ENCODE data around the genes SLC7A10 and CEBPA.

DNA sequence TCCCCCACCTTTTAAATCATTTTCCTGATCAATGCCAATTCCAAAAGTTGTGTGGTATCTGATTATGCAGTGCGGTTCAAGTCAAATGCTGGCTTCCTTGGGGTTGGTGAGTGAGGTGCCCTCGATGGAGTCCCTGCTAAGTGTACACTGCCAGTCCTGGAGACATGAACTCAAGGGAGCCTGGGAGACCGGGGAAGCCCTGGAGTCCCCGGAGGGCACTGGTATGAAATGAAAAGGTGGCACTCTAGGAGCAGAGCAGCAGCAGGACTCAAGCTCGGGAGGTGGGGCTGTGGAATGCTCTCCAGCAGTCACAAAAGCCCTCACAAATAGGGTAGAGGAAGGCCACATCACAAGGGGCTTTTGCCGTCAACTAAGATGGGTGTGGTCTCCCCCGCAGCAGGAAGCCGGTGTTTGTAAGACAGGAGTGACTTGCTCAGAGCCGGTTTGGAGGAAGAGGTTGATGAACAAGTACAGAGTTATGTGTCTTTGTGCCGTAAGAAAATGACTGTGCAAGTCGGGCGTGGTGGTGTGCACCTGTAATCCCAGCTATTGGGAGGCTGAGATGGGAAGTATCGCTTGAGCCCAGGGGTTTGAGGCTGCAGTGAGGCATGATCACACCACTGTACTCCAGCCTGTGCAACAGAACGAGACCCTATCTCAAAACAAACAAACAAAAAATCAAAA lies 19.3 kb downstream of the CCNE1 start:
- PRO-cap, result no peak
CAGE:
- cytosol, long polyA minus RNA, result no peak
- cytosol, long polyA plus RNA, result no peak
- long polyA plus RNA, result no peak
- nucleus, long polyA minus RNA, result no peak
- nucleus, long polyA plus RNA, result no peak

- PRO-cap, result no peak
CAGE:
- cytosol, long polyA minus RNA, result no peak
- cytosol, long polyA plus RNA, result no peak
- long polyA plus RNA, result no peak
- nucleus, long polyA minus RNA, result no peak
- nucleus, long polyA plus RNA, result no peak
Measured at GRCh38 chr19:30008921-30009439, 66.9 kb downstream of the URI1 start.

DNA sequence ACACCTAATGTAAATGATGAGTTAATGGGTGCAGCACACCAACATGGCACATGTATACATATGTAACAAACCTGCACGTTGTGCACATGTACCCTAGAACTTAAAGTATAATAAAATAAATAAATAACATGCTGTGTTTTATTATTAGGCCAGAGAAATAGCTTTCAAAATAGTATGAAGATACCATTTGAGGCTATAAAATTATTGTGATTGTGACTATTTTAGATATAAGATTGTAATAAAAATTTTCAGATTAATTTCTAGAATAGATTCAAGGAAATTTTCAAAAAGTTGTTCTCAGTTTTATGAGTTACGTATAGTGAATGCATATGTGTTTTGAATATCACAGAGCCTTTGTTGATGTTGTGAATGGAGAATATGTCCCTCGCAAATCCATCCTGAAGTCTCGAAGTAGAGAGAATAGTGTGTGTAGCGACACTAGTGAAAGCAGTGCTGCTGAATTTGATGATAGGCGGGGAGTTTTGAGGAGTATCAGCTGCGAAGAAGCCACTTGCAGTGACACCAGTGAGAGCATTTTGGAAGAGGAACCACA lies 70.0 kb downstream of the URI1 start:
- PRO-cap, result no peak
CAGE:
- cytosol, long polyA minus RNA, result no peak
- cytosol, long polyA plus RNA, result no peak
- long polyA plus RNA, result no peak
- nucleus, long polyA minus RNA, result no peak
- nucleus, long polyA plus RNA, result no peak

- PRO-cap, result no peak
CAGE:
- cytosol, long polyA minus RNA, result no peak
- cytosol, long polyA plus RNA, result no peak
- long polyA plus RNA, result no peak
- nucleus, long polyA minus RNA, result no peak
- nucleus, long polyA plus RNA, result no peak
Measured at GRCh38 chr19:30669341-30670370, 297.5 kb downstream of the ZNF536 start.

DNA sequence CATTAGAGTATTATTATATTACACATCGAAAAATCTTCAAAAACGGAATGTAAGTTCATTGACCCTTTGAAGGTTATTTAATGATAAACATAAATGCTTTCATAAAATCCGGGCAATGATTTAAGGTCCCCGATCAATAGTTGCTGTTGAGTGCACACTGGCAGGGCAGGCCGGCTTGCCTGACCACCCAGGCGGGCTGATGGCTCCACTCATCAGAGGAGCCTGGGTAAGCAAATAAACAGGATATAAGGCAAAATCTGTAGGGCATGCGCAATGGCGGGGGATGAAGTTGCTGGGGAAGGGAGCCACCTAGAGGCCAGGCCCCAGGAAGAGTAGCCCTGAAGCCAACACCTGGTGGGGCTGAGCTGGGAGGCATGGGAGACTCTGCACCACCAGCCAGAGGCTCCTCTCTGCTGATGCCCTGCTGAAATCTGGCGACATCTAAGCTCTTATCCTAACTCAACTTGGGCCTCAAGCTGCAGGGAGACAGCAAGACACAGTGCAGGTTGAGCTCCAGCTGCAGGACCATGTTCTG lies 324.3 kb downstream of the ZNF536 start:
- PRO-cap, result no peak
CAGE:
- cytosol, long polyA minus RNA, result no peak
- cytosol, long polyA plus RNA, result no peak
- long polyA plus RNA, result no peak
- nucleus, long polyA minus RNA, result no peak
- nucleus, long polyA plus RNA, result no peak

- PRO-cap, result no peak
CAGE:
- cytosol, long polyA minus RNA, result no peak
- cytosol, long polyA plus RNA, result no peak
- long polyA plus RNA, result no peak
- nucleus, long polyA minus RNA, result no peak
- nucleus, long polyA plus RNA, result no peak
Measured at GRCh38 chr19:31023078-31023573, 326.1 kb downstream of the TSHZ3 start.

DNA sequence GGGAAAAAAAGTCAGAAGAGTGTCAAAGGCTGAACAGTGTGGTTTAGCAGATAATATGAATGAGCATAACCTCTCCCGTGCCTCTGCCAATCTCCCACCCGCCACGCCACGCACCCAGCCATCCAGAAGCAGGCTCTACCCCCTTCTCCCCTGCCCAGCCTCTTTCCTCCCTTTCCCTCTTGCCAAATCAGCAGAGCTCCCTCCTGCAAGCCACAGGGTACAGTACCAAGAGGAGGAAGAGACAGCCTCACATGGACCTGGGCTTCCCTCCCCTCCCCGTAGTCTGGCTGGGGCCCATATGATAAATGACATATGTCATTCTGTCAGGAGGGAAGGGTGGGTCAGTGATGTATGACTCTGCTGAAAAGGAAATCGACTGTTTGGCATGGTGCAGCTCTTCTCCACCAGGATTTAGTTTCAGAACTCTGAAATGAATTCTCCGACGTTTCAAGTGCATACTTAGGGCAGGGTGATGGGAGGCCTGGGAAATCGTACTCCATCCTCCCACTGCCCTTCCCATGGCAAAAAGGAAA lies 9.9 kb downstream of the TSHZ3 start:
- PRO-cap, result no peak
CAGE:
- cytosol, long polyA minus RNA, result no peak
- cytosol, long polyA plus RNA, result no peak
- long polyA plus RNA, result no peak
- nucleus, long polyA minus RNA, result no peak
- nucleus, long polyA plus RNA, result no peak

DNA sequence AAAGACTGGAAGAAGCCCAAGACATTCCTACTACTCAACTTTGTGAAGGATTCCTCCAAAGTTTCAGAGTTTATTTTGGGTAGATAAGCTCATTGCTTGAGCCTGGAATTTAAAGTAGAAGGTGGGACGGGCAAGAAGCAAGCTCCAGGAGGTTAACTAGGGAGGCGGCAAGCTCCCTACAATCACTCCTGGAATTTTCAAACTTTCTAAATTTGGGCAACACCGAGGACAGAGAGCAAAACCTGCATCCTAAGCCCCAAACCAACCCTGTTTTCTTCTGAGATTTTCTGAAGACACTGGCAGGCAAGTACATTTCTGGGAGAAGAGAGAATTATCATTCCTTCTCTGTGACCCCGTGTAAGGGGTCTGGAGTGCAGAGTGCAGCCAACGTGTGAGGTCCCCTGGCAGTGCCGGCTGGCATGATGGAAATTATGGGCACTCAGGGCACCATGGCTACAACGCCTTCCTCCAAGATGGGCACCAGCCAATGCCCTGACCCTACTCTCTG lies 1.7 kb downstream of the TSHZ3 start:
- PRO-cap, result no peak
CAGE:
- cytosol, long polyA minus RNA, result no peak
- cytosol, long polyA plus RNA, result no peak
- long polyA plus RNA, result no peak
- nucleus, long polyA minus RNA, result no peak
- nucleus, long polyA plus RNA, result no peak

DNA sequence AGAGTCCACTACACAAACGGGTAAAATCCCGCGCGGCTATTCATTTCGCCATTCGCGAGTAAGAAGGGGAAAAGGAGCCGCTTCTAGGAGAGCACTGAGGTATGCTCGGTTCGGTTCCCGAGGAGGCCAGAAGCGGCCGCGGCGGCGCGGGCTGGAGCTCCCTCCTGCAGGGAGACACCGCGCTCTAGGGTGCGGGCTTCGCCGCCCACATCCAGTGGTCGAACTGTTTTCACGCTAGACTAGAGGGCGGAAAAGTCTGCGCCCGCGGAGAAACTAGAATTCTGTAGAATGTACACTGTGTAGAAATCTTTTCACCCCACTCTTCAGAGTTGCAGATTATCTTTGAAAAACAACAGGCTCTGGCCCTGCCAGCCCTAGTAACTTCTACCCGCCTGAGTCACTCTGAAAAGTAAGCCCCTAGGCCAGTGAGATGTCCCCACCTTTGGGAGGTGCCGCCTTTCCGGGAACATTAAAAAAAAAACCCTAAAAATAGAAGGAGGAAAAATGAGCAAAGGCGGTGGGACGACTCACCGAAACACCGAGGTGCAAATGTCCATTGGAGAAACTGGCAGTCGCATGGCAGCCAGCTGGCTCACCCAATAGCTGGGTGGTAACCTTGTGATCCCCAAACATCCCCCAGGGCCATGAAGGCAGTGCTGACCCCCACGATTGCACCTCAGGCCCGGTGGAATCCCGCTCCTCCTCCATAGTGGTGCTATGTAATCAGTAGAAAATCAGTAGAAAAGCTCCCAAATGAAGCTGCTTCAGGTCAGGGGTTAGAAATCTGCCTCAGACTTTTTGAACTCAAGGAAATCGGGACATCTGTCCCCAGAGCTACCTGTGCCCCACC lies 4.0 kb upstream of the TSHZ3 start:
- PRO-cap, result no peak
CAGE:
- cytosol, long polyA minus RNA, result no peak
- cytosol, long polyA plus RNA, result no peak
- long polyA plus RNA, result no peak
- nucleus, long polyA minus RNA, result no peak
- nucleus, long polyA plus RNA, result no peak

- PRO-cap, result no peak
CAGE:
- cytosol, long polyA minus RNA, result no peak
- cytosol, long polyA plus RNA, result no peak
- long polyA plus RNA, result no peak
- nucleus, long polyA minus RNA, result no peak
- nucleus, long polyA plus RNA, result no peak
Measured at GRCh38 chr19:32091163-32091869, 254.1 kb upstream of the ZNF507 start.

DNA sequence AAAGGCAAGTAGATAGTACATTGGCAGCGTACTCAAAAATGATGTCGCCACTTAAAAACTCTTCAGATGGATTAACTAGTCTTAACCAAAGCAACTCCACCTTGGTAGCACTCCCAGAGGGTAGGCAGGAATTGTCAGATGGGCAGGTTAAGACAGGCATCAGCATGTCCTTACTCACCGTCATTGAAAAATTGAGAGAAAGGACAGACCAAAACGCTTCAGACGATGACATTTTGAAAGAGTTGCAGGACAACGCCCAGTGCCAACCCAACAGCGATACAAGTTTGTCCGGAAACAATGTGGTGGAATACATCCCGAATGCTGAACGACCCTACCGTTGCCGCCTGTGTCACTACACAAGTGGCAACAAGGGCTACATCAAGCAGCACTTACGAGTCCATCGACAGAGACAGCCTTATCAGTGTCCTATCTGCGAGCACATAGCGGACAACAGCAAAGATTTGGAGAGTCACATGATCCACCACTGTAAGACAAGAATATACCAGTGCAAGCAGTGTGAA lies 9.1 kb downstream of the ZNF507 start:
- PRO-cap, result no peak
CAGE:
- cytosol, long polyA minus RNA, result no peak
- cytosol, long polyA plus RNA, result no peak
- long polyA plus RNA, result no peak
- nucleus, long polyA minus RNA, result no peak
- nucleus, long polyA plus RNA, result no peak

DNA sequence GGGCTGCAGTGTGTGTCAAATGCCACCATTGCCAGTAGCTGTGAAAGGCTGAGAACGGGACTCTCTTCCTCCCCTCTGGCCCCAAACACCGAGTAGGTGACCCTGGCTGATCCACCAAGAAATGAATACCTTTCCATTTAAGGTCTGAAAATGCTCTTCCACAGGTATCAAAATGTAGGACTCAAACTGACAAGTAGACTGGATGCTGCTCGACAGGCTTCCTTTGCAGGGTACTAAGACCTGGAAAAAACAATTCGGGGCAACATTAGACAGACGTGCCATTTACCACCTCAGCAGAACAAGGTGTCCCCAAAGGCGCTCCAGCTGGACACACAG lies 25.5 kb downstream of the ANKRD27 start:
- PRO-cap, result no peak
CAGE:
- cytosol, long polyA minus RNA, result no peak
- cytosol, long polyA plus RNA, result no peak
- long polyA plus RNA, result no peak
- nucleus, long polyA minus RNA, result no peak
- nucleus, long polyA plus RNA, result no peak

- PRO-cap, result no peak
CAGE:
- cytosol, long polyA minus RNA, result no peak
- cytosol, long polyA plus RNA, result no peak
- long polyA plus RNA, result no peak
- nucleus, long polyA minus RNA, result no peak
- nucleus, long polyA plus RNA, result no peak
Measured at GRCh38 chr19:32649904-32650157, 25.1 kb downstream of the ANKRD27 start.

DNA sequence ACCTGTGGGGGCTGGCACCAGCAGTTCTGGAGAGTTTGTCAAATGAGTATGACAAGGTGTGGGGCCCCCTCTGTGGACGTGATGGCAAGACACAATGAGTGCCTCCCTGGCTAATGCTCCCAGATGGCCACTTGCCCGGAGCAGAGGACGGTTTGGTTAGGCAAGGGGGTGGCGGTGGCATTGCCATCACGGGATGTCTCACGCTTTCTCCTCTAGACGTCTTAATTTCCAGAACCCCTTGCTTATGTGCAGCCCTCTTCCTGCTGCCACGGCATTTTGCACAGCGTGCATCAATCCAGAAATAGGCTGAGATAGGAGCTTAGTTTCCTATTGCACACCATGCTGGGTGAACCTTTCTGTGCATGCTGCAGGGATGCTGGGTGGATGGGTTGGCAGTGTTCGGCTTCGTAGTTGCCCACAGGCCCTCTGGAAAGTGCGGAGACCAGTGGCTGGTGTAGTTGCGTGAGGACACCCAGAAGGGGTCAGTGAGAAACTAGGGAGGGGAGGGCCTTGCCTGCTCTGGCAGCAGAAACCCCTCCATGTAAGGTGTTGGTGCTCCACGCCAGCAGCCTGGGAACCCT lies 18.1 kb upstream of the LRP3 start:
- PRO-cap, result unidirectional peak, plus-strand start at position 496 of the sequence
CAGE:
- cytosol, long polyA minus RNA, result no peak
- cytosol, long polyA plus RNA, result no peak
- long polyA plus RNA, result no peak
- nucleus, long polyA minus RNA, result no peak
- nucleus, long polyA plus RNA, result no peak

- PRO-cap, result no peak
CAGE:
- cytosol, long polyA minus RNA, result no peak
- cytosol, long polyA plus RNA, result no peak
- long polyA plus RNA, result no peak
- nucleus, long polyA minus RNA, result no peak
- nucleus, long polyA plus RNA, result no peak
Measured at GRCh38 chr19:33225713-33226077, at the start of gene SLC7A10. Gene SLC7A10, minus strand, starts transcription at chr19:33225850.

DNA sequence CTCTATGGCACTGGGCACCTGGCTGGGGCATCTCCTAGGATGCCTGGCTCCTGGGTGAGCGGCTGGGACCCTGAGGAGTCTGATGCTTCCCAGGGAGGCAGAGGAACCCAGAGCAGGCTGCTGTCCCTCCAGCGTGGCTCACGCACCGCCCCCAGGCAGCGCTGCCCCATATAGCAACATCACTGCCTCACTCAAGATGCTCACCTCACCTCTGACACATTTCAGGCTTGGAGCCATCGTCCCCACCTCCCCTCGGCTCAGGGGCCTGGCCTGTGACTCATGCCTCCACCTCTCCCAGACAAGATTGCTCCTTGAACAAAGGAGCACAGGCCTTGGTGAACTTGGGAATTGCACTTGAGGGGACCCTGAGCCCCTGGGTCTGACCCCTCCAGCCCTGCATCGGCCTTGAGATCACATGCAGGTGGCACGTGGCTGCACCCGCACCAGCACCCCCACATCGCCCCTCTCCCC lies 11.4 kb downstream of the CEBPA start:
- PRO-cap, result no peak
CAGE:
- cytosol, long polyA minus RNA, result no peak
- cytosol, long polyA plus RNA, result no peak
- long polyA plus RNA, result no peak
- nucleus, long polyA minus RNA, result no peak
- nucleus, long polyA plus RNA, result no peak

- PRO-cap, result no peak
CAGE:
- cytosol, long polyA minus RNA, result no peak
- cytosol, long polyA plus RNA, result no peak
- long polyA plus RNA, result no peak
- nucleus, long polyA minus RNA, result no peak
- nucleus, long polyA plus RNA, result no peak
Measured at GRCh38 chr19:33292632-33293194, 9.6 kb downstream of the CEBPA start.

GRCh38 chr19:33293679-33293973 lies 8.7 kb downstream of the CEBPA start:
- PRO-cap, result no peak
CAGE:
- cytosol, long polyA minus RNA, result no peak
- cytosol, long polyA plus RNA, result no peak
- long polyA plus RNA, result no peak
- nucleus, long polyA minus RNA, result no peak
- nucleus, long polyA plus RNA, result no peak

DNA sequence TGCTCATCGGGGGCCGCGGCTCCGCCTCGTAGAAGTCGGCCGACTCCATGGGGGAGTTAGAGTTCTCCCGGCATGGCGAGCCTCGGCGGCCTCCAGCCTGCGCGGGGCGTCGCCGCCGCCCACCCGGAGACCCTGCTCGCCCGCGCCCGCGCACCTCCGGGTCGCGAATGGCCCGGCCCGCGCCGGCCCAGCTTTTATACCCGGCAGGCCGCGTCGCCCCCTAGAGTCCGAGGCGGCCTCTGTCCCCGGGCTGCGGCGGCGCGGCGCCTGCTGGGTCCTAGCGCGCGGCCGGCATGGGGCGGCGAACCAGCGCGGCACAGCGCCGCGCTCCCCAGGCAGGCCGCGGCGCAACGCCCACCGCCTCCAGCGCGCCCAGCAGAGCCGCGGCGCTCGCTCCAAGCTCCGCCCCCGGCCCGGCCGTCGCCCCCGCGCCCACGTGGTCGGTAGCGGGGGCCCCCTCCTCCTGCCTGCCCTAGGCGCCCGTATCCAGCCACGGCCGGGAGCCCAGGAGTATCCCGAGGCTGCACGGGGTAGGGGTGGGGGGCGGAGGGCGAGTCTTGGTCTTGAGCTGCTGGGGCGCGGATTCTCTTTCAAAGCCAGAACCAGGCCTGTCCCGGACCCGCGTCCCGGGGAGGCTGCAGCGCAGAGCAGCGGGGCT lies at the start of gene CEBPA:
Gene CEBPA (minus strand): TSS at position 169 of the 658 bp plus-strand sequence.
- PRO-cap, result unidirectional peak, minus-strand start at position 169 of the sequence
CAGE:
- cytosol, long polyA minus RNA, result no peak
- cytosol, long polyA plus RNA, result no peak
- long polyA plus RNA, result no peak
- nucleus, long polyA minus RNA, result no peak
- nucleus, long polyA plus RNA, result no peak

DNA sequence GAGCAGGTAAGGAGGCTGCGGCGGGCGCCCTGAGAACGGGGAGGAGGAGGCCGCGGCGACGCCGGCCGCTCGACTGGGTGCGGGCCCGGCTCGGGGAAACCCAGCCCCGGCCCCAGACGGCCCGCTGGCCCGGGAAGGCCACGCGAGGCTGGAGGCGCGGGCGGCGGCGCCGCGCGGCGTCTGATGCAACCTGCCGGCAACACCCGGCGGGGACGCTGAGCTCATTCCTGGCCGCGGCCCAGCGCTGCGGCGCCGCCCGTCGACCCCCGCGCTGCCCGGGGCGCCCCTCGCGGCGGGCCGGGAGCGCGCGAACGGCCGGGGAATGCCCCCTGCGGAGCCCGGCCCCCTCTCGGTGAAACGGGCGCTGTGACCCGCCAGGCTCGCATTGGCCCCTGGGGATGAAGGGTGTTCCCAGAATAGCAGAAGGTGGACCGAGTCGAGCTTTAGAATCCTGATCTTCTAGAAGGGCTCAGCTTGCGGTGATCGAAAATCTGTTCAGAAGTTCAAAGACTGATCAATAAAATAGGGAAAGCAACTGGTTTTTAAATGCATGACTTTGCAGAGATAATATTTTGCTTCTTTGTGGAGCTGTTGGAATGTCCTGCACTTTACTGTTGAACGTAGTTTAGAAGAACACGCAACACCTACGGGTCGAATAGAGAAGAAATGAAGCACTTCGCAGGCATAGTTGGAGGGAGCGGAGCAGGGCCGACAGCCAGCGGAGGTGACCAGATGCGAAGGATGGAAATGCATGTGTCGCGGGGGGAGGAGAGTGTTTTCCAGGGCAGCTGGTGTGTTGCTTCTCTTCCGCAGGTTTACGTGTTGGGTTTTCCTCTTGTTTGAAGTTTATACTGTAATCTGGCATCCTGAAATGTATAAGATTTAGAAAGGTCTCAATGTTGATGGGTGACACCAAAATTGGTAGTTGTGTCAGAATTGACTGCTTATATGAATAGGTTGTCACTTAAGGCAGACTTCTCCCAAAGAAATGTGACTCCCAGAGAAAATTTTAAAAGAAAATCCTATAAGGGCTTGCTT lies 700 bp downstream of the CEBPG start:
- PRO-cap, result bidirectional peak, plus-strand start at position 224 of the sequence, minus-strand start at position 182 of the sequence; unidirectional peak, minus-strand start at position 743 of the sequence
CAGE:
- cytosol, long polyA minus RNA, result no peak
- cytosol, long polyA plus RNA, result no peak
- long polyA plus RNA, result no peak
- nucleus, long polyA minus RNA, result start-site peak on the plus strand centred at position 384 of the sequence, 141 bp wide, 129 reads; start-site peak on the minus strand centred at position 505 of the sequence, 146 bp wide, 5 reads; start-site peak on the minus strand centred at position 883 of the sequence, 194 bp wide, 6 reads
- nucleus, long polyA plus RNA, result no peak